RPMI7951 (cell line): ENCODE data around the genes SLC25A40 and STEAP1.

DNA sequence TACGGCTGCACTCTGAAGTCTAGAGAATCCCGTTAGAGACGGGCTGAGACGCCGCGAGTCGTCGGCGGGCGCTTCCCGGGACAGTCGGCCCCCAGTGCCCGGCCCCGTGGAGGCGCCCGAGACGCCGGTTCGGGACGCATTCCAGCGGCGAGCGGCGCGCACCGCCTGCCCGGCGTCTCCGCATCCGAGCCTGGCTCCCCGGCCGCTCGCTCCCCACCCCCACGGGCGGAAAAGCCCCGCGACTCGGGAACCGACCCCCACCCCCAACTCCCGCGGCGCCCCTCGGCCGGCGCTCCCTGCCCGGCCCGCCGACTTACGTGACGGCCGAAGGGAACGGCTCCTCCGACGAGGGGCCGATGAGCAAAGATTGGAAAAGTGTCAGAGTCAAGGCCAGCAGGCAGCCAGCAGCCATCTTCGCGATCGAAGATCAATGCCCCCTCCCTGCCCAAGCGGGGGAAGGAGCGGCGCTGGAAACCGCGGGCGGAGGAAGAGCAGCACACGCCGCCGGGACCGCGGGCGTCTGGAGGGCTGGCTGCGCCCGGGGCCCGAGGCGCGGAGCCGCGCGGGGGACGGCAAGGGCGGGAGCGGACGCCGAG lies 431 bp downstream of the CACNA2D1 start:
- RAMPAGE, long total RNA = no peak

DNA sequence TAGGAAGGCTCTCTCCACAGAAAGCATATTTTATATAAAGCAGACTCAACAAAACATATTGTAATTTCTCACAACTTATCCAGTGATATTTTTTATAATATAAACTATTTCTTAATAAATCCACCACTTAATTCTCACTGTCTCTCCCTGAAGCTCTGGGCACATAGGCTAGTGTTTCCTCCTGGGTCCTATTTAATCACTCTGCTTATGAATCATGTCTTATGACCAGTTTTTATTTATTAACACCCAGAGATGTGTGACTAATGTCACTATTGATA lies 5.3 kb downstream of the SEMA3E start:
- RAMPAGE, long total RNA = no peak

GRCh38 chr7:85184809-85185372 lies 2.0 kb downstream of the SEMA3D start:
- RAMPAGE, long total RNA = no peak

DNA sequence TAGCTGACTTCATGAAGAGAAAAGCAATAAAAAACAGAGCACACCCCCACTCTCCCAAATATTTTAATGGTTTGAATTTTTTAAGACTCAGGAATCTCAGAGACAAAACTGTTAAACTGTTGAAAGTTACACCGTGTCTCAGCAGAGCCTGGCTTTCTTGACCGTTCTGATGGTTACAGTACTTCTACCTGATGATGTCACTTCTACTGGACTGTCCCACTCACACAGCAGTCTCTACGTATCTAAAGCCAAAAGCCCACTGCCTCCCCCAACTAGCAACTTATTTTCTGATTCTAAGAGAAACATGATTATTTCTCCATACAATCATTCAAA lies 10.5 kb downstream of the GRM3 start:
- RAMPAGE, long total RNA = no peak

- RAMPAGE, long total RNA = no peak
Measured at GRCh38 chr7:87038945-87039529, 20.4 kb downstream of the ELAPOR2 start.

DNA sequence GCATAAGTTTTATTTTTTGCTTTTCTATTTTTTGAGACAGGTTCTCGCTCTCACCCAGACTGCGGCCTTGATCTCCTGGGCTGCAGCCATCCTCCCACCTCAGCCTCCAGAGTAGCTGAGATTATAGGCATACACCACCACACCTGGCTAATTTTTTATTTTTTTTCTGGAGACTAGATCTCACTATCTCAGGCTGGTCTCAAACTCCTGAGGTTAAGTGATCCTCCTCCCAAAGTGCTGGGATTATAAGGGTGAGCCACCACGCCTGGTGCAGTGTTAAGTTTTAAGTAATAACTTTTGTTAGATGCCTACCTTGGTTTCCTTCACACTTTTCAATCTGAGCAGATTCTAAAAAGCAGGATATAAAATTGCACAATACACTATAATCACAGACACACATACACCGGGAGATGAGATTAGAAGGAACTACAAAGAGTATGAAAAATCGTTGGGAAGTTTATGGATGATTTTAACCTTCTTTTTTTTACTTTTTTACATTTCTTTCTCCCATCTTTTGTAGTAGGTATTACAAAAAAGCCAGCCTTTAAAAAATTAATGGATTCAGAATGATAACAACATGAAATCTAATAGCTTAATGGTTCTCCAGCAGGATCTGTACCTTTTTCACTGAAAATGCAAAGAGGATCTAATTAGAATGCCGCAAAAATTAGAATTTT lies 10.0 kb downstream of the DMTF1 start:
- RAMPAGE, long total RNA = no peak

- RAMPAGE, long total RNA = no peak
Measured at GRCh38 chr7:87182115-87182648, 29.9 kb downstream of the DMTF1 start.

DNA sequence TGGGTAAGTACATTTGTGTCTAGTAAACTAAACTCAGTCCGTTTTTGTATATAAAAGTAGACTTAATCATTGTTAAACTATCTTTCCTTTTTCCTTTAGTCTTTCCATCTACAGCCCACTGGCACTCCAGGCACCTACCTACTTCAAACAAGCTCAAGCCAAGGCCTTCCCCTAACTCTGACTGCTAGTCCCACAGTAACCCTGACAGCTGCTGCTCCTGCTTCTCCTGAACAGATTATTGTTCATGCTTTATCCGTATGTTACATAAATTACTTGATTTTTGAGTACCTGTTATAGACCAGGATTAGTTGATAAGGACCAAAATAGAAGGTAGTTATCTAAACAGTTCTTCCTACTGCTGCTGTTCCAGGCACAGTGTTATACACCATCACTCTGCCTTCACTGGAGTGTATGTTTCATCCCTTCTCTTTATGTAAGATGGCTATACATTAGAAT lies 26.4 kb downstream of the TMEM243 start:
- RAMPAGE, long total RNA = no peak

DNA sequence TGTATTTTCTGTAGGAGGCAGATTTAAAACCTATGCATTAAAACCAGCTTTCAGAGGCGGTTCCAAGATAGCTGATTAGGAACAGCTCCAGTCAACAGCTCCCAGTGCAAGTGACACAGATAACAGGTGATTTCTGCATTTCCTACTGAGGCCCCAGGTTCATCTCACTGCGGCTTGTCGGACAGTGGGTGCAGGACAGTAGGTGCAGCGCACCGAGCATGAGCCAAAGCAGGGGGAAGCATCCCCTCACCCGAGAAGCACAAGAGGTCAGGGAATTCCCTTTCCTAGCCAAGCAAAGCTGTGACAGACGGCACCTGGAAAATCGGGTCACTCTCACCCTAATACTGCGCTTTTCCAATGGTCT lies 10.7 kb downstream of the ABCB4 start:
- RAMPAGE, long total RNA = no peak

GRCh38 chr7:87475057-87475322 lies 490 bp downstream of the ABCB4 start:
- RAMPAGE, long total RNA = no peak

GRCh38 chr7:87505147-87505473 lies 29.6 kb upstream of the ABCB4 start:
- RAMPAGE, long total RNA = no peak

DNA sequence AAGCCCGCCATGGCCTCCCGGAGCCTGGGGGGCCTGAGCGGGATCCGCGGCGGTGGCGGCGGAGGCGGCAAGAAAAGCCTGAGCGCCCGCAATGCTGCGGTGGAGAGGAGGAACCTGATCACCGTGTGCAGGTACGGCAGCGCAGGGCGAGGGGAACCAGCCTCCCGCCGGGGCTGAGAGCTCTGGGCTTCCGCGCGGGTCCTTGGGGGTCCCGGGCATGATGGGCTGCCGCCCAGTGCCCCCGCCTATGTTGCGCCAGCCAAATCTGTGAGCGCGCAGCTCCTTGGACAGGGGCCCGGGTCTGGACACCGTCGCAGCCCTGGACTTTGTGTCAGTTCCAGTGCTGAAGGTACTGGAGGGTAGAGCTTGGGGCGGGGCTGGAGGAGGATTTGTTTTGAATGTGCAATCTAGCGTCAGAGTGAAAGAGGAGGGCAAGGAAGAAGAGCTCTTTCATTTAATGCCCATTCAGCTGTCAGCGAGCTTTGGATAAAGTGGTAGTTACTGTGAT lies 671 bp downstream of the RUNDC3B start:
- RAMPAGE, long total RNA = no peak

- RAMPAGE, long total RNA = no peak
Measured at GRCh38 chr7:87735222-87735824, 107.1 kb downstream of the RUNDC3B start.

- RAMPAGE, long total RNA = start-site peak on the plus strand at chr7:87876515-87876643, 231 and 174 reads in 2 replicates
Measured at GRCh38 chr7:87876008-87876814, at the start of gene SLC25A40. Gene SLC25A40 (minus strand): TSS chr7:87876360.

DNA sequence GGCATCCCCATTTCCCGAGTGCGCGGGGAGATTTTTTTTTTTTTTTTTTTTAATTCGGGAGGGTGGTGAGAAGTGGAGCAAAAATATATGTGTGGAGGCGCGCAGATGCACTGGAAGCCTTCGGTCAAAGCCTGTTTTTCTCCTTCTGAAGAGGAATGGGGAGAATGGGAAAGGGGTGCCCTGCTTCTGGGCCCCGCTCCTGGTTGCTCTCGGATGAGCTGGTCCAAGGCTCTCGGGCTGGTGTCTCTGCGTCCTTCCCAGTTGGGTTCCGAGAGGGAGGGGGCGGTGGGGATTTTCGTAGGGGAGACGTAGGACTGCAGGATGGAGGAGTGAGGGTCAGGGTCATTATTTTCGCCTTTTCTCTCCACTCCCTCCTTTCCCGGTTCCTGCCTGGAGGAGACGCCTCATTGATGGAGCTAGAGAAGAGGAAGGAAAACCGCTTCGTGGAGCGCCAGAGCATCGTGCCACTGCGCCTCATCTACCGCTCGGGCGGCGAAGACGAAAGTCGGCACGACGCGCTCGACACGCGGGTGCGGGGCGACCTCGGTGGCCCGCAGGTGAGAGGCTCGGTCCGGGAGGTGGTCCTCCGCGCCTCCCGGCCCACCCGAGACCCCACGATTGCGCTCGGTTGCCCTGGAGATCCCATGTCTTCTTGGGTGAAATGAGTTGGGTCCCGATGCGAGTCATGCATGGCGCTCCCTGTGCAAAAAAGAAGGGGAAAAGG lies 741 bp downstream of the ADAM22 start:
- RAMPAGE, long total RNA = no peak

GRCh38 chr7:90154036-90155060 lies at the start of gene STEAP1:
Gene STEAP1 (plus strand): TSS chr7:90154469.
- RAMPAGE, long total RNA = no peak

GRCh38 chr7:90209704-90210403 lies 1.7 kb upstream of the STEAP2 start:
- RAMPAGE, long total RNA = no peak

DNA sequence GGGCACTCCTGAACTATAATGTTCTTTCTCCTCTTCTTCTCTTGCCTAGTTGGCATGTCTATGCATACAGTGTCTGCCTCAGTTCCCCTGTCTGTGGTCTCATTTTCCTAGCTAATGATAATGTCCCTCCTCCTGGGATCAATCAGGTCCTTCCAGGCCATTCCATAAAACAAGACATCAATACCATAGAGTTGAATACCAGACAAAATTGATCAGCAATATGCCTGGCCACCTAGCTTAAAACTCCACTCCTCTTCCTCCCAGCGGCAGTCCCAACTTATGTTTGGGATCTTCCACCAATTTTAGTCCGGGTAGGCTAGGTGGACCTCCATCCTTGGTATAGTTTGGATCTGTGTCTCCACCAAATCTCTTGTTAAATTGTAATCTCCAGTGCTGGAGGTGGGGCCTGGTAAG lies 59.1 kb downstream of the PTTG1IP2 start:
- RAMPAGE, long total RNA = no peak

- RAMPAGE, long total RNA = no peak
Measured at GRCh38 chr7:91992657-91993227, 52.1 kb downstream of the AKAP9 start.

DNA sequence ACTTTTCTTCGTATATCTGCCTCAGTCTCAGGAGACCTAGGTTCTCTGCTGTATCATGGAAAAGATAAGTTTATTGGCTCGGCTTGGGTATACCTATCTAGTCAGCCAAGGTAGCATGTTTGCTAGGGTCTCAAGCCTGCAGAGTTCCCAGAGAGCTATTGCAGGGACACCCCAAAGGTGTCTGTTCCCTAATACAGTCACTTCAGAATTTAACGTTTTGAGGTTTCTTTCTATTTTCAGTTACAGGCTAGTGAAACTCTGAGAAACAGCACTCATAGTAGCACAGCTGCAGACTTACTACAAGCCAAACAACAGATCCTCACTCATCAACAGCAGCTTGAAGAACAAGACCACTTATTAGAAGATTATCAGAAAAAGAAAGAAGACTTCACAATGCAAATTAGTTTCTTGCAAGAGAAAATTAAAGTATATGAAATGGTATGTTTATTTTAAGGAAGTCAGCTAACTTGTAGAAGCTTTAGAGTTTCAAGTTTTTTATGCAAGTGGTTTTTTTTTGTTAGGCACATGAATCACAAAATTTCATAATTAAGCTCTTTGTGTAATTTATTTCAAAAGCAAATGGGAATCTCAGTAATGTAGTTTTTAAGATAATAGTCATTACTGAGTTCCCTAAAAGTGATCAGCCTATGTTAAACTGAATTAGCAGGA lies 54.8 kb downstream of the AKAP9 start:
- RAMPAGE, long total RNA = no peak